Bronchus fibroblast of lung (primary cell): ENCODE data around the gene H2AC25.

- RAMPAGE, long total RNA: start-site peak on the minus strand at chr1:228457866-228457876, 285 and 280 reads in 2 replicates; start-site peak on the plus strand at chr1:228458103-228458116, 72 and 145 reads in 2 replicates
Observed at GRCh38 chr1:228456970-228458237, at the start of gene H2AC25. H2AC25 (minus strand) TSS chr1:228457873.

GRCh38 chr1:228669153-228669508 lies 66.1 kb upstream of the RHOU start:
- RAMPAGE, long total RNA: no peak

DNA sequence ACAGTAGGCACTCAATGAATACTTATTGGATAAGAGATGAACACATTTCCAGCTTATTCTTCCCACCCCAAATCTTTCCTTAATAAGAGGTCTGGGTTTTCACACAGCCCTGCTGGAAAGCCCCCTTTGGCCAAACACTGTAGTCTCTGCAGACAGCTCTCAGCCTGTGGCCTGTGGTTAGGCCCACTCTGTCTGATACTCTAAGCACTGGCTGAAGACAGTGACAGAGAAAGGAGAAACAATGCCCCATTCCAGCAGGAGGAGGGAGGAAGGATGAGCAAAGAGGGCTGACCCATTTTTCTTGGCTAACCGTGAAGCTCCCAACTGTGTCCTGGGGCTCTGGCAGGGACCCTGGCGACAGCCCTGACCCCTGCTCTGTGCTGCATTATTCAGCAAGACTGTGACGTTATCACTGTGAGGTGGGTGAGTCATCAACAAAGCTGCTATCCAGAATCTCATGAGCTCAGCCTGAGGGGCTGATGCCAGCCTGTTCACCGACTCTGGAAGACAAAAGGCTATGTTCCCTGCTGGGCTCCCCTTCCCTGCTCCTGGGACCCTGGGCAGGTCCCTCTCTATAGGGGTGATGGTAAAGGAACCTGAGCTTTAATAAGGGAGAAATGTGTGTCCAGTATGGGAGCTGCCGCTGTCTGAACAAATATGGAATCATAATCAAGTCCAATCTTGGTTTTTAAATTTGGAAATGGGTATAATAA lies 106.9 kb downstream of the RHOU start:
- RAMPAGE, long total RNA: no peak

GRCh38 chr1:228866406-228866889 lies 131.2 kb downstream of the RHOU start:
- RAMPAGE, long total RNA: no peak

GRCh38 chr1:228948340-228948698 lies 213.0 kb downstream of the RHOU start:
- RAMPAGE, long total RNA: no peak

GRCh38 chr1:229158320-229158762 lies 112.6 kb upstream of the RAB4A start:
- RAMPAGE, long total RNA: no peak

GRCh38 chr1:229170648-229171335 lies 100.1 kb upstream of the RAB4A start:
- RAMPAGE, long total RNA: no peak

- RAMPAGE, long total RNA: no peak
Observed at GRCh38 chr1:229176445-229176999, 94.4 kb upstream of the RAB4A start.

GRCh38 chr1:229199718-229200466 lies 71.0 kb upstream of the RAB4A start:
- RAMPAGE, long total RNA: no peak

DNA sequence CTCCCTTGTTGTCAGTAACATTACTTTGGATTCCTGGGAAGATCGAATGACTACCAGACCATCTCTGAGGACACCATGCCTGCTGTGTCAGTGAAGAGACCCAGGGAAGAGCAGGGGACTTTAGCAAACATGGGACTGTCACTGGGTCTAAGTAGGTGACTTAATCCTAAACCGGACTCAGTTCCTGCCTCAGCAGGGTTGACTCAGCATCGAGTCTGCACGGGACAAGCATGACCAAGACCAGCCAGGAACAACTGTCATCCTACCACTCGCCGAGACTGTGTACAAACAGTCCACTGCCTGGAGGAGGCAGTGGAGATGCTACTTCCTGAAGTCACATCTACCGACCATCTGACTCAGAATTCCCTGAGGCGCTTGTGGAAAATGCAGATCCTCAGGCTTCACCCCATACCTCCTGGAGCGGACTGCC lies 53.2 kb upstream of the RAB4A start:
- RAMPAGE, long total RNA: no peak

DNA sequence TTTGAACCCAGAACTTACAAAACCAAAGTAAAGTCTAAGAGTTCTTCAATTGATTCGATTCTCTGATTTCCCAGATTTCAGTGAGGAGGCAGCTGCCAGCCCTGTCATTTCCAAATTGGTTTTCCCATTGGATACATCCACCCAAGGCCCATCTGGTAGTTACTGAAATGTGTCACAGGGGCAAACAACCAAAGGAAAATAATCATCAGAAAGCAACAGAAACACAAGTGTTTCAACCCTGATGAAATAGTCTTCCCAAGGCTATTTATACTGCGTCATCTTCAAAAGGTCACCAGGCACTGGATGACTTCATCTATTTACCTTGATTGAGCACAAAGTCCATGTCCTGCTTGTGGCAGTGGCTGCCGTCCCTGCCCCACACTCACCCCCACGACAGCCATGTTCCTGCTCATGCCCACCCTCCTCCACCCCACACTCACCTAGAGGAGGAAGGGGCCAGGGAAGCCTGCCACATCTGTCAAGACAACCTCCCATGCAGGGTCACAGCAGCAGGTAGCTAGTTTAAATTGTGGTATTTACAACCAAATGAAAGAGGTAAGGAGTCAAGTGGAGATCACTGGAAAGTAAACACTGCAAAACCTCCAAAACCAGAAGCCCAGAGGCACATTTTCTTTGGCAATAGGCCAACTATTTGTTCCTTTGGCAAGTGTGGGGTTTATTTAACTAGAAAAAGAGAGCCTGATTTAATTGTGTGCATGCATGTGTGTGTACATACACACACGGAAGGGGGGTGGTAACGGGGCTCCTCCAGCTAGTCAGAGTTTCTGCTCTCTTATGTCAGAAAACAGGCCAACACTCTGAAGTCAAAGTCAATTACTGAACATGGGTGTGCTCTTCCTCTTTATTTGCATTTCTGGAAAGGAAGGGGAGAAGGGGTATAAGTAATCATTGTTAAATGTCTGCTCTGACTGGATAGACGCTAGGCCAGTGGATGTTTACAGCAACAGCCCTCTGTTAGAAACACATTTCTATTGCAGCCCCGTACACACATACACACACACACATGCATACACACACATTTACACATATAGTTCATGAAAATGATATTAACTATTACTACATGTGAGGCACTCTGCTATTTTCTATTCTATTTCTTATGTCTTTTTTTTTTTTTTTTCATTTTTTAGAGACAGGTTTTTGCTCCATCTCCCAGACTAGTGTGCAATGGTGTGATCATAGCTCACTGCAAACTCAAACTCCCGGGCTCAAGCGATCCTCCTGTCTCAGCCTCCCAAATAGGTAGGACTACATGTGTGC lies 49.4 kb upstream of the RAB4A start:
- RAMPAGE, long total RNA: no peak

- RAMPAGE, long total RNA: no peak
Observed at GRCh38 chr1:229326551-229327192, 16.2 kb downstream of the CCSAP start.

DNA sequence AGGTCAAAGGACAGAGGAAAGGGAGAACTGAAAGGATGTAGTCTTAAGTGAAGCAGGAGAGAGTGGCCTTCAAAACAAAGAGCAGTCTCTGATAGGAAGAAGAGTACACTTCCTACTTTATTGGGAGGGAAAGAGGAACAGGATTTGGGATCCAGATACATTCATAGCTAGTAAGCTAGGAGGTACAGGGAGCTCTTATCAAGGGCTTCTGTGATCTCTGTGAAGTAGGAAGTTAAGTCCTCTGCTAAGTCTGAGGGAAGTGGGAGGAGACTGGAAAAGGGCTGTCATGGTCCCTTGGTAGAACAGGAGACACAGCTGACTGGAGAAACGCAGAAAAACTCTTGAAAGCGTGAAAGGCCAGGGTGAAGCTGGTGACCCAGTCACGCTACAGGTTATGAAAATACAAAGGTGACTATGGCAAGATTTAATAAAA lies 28.1 kb downstream of the NUP133 start:
- RAMPAGE, long total RNA: no peak

DNA sequence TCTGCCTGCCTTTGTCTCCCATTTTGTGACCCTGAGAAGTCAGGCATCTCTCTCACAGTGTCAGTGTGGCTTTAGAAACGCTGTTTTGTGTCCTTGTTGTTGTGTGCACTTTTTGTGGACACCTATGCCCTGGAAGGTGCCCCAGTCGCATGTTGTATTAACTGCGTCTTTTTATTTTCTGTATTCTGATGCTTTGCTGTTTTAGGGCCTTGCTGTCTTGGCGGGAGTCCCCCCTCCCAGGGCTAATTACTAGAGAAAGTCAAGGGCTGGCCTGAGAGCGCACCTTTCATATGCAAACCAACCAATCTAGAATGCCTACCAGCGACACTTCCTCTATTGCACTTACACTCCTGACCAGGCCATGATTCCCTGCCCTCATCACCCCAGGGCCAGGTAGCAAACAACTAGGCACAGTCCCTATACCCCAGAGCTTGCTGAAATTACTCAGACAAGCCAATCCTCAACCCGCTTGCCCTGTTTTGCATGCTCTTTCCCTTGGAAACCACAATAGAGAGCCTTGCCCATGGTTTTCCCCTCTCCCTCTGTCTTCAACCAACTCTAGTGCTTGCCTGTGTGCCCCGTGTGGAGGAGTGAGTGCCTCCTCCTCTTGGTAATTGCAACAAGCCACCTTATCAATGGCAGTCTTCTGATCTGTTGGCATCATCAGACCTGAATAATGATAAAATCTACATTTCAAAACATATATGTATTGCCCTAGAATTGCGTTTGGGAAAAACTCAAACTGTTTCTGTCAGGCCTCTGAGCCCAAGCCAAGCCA lies 70.3 kb downstream of the URB2 start:
- RAMPAGE, long total RNA: no peak

DNA sequence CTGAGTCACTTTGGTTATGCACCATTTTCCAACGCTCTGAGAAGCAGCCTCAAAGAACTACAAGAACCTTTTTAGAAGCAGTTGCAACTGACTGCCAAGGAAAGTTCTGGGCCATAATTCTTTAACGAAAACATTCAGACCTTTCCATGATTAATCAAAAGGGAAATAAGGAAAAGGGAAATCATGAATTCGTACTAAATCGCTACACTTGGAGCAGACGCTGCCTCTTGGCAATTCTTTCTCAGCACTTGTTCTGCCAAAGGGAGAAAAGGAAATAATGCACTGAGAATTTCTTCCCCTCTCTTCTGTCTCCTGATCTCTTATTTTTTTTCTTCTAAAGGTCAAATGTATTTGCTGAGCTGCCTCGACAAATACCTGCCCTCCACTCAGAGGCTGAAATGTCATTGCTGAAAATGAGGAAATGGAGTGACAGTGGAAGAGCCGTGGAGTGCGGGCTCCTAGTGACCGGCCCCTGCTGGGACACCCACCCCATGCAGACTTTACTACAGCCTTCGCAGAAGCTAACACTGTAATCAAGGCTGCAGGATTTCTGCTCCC lies 67.9 kb upstream of the GALNT2 start:
- RAMPAGE, long total RNA: no peak

DNA sequence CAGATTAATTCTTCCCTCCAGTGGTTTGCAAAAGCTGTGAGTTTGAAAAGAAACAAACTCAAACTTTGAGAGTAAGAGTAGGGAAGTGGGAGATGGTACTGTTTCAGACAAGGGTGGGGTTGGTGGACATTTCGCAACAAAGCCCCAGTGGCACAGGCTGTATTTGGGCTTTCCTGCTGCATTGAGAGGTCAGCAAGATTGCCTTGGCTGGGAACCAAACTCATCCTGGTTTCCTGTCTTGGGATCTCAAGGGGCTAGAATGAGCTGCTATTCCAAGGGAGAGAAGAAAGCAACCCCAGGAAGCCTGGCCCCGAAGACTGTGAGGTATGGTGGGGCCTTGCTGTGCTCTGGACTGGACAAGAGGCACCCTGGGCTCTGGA lies 64.6 kb upstream of the GALNT2 start:
- RAMPAGE, long total RNA: no peak

GRCh38 chr1:230113161-230113814 lies 46.2 kb downstream of the GALNT2 start:
- RAMPAGE, long total RNA: no peak

DNA sequence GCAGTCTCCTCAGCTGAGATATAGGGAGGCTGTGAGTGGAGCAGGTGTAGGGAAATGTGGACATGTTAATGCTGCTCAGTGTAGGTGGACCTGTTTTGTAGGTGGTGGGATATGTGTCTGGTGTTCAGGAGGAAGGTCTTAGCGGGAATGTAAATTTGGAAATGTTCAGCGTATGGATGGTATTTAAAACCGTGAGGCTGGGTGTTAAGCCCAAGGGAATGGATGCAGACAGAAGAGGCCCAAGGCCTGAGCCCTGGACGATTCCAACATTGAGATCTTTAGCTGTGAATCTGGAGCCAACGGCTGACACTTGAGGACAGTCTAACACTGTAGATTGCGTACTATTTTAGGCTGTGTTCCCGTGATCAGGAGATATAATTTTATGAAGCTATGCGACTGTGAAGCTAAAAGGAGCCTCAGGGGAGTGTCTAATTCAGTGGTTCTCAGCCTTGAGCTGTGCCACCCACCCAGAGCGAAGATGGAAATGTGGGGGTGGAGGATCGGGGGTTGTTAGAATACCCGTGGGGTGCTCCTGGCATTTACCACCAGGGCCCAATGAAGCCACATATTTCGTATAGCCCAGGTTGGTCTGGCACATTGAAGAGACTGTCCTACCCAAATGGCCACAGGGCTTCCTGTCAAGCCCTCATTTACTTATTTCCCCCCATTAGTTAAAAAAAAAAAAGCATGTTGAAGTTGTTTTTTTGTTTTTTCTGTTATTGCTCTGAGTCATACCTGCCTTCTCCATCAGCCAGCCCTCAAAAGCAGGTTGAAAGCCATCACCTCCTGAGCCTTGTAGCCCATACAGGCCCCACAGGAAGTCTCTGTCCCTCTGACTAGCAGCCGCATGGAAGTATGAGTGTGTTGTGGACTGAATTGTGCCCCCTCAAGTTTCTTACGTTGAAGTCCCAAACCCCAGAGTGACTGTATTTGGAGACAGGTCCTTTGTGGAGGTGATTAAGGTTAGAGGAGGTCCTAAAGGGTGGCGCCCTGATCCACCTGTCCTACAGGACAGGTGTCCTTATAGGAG lies 141.6 kb downstream of the GALNT2 start:
- RAMPAGE, long total RNA: no peak

- RAMPAGE, long total RNA: no peak
Observed at GRCh38 chr1:230230360-230230559, 163.2 kb downstream of the GALNT2 start.

DNA sequence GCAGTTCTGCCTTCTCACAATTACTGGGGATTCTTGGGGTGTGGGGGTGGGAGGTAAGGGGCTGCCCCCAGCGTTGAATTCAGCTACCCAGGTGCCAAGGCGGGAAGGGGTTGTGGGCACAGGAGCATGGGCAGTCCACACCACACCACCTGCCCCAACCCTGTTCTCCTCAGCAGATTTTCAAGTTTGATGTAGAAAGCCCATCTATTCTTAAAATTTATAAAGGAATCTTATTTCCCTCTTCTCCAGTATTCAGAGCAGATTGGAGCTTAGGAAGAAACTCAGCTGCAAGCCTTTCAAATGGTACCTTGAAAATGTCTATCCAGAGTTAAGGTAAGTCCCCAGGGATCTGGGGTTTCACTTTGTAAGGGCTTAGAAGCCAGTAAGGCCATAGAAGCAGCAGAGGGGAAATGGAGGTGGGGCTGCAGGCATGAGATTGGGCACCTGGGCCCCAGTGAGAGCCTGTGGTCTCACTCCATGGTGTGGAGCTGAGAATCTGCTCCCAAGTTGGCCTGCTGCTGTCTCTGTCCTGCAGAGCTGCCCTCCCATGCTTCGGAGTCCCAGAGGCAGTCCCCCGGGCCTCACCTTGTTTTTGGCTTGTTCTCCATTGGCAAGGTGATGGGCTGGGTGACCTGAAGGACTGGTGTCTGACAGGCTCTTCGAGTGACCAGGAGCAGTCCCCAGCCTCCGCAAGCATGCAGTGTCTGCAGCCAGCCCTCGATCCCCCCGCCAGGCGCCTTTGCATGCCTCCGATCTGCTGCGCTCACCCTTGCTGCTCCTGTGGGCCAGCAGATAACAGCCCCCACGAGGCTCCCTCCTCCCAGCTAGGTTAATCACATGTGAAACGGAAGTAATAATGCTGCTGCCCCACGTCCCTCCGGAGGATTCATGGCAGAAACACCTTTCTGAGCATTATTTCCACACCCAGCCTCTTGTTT lies 163.2 kb downstream of the PGBD5 start:
- RAMPAGE, long total RNA: no peak